ENCODE data around the genes FKBP1B and TP53I3.

DNA sequence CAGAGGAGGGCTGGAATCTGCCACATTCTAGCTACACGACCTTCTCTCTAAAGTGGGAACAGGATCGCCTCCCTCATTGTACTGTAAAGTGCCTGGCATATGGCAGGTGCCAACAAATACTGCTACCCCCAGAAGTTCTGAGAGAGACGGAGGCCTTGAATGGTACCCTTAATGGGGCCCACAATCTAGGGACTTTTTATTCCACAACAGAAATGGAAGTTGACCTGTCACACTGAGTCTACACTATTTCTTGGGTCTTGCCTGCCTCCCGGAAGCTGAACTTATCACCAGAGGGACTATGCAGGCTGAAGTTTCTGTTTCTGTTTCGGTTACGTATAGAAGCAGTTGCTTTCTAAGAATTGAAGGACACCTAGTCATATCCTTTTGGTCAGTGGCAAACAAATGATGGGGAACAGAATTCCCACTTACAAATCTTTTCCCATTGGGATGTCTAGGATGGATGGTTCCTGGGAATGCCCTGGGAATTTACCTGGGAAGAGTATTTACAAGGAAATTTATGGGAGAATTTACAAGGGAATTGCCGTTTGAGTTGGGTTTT lies 74.3 kb downstream of the HS1BP3 start:
- PRO-cap: no peak
- RAMPAGE, long total RNA, 4 experiments: no peak in any of the 4 experiments

DNA sequence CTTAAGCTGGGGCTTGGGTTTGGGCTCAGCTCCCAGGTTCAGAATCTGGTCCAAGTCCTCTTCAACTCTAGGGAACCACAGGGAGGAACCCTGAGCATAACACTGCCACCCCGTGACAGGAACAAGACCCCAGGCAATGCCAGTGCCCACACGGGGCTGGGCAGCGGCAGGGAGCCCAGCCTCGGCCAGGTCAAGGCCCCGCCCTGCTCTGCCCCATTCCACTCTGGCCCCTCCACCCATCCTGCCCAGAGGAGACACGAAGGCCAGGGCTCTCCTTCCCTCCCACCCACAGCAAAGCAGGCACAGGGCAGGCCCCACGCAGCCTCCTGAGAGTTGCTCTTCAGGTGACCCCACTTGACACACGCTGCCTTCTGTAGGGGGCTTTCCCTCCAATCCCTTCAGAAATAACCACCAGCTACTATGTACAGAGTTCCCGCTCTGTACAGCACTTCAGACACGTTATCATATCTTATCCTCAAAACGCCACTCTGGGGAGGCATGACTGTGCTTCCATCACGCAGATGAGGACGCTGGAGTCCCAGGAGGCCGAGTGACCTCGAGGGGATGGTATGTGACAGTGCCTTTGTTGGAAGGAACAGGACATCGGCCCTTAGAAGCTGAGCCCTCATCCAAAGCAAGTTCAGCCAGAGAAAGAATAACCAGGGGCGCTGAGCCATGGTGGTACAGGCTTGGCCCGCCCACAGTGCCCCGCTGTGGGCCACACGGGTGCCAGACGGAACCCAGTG lies 31.5 kb downstream of the HS1BP3 start:
- PRO-cap: no peak
- RAMPAGE, long total RNA, 4 experiments: no peak in any of the 4 experiments

DNA sequence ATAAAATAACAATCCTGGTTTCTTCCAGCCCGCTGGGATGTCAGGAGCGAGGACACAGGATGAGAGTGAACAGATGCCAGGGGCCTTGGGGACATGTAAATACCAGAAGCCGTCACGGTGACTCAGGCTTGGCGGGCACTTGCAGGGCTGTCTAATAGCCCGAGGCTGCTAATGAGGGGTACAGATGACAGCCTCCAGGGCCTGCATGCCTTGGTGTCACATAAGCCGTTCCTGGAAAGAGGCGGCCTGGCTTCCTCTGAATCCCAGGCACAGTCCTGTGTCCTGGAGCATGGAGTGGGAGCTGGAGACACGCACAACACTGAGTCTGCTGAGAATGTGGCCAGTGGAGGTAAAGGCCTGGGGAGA lies 28.1 kb downstream of the HS1BP3 start:
- PRO-cap: no peak
- RAMPAGE, long total RNA, 4 experiments: no peak in any of the 4 experiments

- PRO-cap: no peak
- RAMPAGE, long total RNA, 4 experiments: no peak in any of the 4 experiments
These were observed 15.2 kb downstream of the HS1BP3 start for GRCh38 chr2:20635614-20636165.

DNA sequence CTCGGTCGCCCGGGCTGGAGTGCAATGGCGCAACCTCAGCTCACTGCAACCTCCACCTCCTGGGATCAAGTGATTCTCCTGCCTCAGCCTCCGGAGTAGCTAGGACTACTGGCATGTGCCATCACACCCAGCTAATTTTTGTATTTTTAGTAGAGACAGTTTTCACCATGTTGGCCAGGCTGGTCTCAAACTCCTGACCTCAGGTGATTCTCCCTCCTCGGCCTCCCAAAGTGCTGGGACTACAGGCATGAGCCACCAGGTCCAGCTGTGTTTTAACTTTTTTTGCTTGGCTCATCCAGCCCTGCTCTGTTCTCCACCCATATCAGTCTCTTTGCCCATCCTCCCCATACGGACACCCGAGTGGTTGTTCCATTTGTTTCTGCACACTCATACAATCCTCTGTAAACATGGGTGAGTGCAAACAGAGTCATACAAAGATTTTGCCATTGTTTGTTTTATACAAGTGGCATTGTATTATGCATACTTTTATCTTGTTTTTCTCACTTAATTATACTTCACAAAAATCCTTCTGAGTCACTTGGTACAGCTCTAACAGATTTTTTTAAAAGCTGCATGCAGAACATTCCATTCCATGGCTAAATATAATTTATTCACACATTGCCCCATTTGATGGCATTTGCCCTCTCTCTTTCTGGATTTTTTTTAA lies 5.4 kb downstream of the APOB start:
- PRO-cap: no peak
- RAMPAGE, long total RNA, 4 experiments: no peak in any of the 4 experiments

GRCh38 chr2:21221071-21221319 lies 97.2 kb downstream of the TDRD15 start:
- PRO-cap: unidirectional peak, plus-strand start at chr2:21221140
- RAMPAGE, long total RNA, 4 experiments: no peak in any of the 4 experiments

DNA sequence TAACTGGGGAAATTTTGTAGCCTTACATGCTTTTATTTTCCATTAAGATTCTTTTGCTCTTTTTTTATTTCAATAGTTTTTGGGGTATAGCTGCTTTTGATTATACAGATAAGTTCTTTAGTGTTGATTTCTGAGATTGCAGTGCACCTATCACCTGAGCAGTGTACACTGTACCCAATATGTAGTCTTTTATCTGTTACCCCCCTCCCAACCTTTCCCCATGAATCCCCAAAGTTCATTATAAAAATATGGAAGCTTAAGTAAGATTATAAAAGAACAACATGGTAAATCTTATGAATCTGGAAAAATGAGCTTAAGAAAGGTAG lies 837.2 kb downstream of the TDRD15 start:
- PRO-cap: no peak
- RAMPAGE, long total RNA, 4 experiments: no peak in any of the 4 experiments

DNA sequence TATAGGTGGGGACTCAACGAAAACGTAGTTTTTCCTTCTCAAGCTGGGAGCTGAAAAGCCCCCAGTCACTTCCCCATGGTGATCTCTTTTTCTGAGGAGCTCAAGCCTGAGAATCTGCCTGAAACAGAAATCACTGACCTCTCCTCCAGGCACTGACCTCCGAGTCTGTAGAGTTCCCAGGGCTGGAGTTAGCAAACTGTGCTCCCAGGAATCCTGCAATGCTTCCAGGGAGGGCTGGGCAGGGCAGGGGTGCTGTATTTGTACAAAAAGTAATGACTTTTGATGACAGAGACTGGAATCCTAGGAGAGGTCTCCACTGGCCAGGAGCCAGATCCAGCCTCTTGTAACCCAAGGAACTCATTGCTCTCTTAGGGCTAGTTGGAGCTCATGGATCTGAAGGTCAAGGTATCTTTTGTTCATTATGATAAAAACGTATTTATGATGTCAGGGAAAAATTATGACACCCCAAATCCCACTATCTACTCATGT lies 137.7 kb upstream of the KLHL29 start:
- PRO-cap: no peak
- RAMPAGE, long total RNA, 4 experiments: no peak in any of the 4 experiments

DNA sequence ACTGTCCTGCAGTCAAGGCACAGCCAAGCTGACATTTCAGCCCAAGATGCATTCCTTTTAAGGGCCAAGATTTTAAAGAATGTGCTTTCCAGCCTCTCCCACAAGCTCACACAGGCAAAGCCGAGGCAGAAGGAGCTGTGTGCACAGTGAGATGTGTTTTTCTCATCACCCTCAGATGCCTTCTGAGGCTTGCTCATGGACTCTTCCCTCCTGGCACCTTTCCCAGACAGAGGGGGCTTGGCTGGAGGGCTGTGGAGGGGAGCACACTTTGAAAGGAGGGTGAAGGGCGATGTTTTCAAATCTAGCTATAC lies 97.7 kb upstream of the KLHL29 start:
- PRO-cap: no peak
- RAMPAGE, long total RNA, 4 experiments: no peak in any of the 4 experiments

GRCh38 chr2:23381165-23381588 lies 3.8 kb upstream of the KLHL29 start:
- PRO-cap: no peak
- RAMPAGE, long total RNA, 4 experiments: no peak in any of the 4 experiments

- PRO-cap: no peak
- RAMPAGE, long total RNA, 4 experiments: no peak in any of the 4 experiments
These were observed 117.2 kb downstream of the KLHL29 start for GRCh38 chr2:23502007-23502687.

DNA sequence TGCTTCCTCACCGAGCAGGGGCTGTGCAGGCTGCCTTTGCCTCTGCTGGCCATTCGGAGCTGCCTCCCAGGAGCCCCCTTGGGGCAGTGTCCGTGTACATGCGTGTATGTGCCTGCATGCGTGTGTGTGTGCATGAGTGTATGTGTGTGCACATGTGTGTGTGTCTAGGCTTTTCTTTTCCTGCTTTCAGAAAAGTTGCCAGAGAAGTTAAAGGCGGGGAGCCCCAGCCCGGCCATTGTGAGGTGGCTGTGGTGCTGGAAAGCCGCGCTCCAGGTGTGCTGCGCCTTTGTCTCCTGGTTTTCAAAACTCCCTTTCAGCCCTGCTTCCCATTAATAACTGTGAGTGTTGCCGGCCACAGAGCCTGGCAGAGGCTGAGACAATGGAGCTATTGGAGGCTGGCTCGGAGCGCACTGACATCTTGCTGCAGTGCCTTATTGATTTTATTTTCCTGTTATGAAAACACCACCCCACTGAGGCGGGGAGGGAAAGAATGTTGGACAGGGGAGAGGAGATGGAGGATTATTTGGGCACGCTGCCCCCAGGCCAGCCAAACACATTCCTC lies 178.5 kb downstream of the KLHL29 start:
- PRO-cap: no peak
- RAMPAGE, long total RNA, 4 experiments: no peak in any of the 4 experiments

DNA sequence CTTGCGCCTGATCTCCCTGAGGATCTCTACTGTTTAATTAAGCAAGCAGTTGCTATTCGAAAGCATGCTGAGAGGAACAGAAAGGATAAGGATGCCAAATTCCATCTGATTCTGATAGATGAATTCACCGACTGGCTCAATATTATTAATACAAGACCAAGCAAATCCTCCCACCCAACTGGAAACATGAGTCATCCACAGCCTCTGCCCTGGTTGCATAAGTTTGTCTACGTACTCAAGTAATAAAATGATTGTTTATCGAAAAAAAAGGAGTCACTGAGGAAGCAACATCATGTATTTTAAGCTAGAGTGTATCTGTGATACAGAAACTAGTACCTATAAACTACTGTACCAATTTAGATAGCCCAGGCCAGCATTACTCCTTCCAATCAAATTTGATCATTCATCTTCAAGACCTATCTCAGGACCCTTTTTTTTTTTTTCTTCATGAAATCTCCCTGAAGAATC lies 26.0 kb downstream of the ATAD2B start:
- PRO-cap: no peak
- RAMPAGE, long total RNA, 4 experiments: no peak in any of the 4 experiments

- PRO-cap: no peak
- RAMPAGE, long total RNA, 4 experiments: no peak in any of the 4 experiments
These were observed 895 bp upstream of the ATAD2B start for GRCh38 chr2:23927796-23928240.

DNA sequence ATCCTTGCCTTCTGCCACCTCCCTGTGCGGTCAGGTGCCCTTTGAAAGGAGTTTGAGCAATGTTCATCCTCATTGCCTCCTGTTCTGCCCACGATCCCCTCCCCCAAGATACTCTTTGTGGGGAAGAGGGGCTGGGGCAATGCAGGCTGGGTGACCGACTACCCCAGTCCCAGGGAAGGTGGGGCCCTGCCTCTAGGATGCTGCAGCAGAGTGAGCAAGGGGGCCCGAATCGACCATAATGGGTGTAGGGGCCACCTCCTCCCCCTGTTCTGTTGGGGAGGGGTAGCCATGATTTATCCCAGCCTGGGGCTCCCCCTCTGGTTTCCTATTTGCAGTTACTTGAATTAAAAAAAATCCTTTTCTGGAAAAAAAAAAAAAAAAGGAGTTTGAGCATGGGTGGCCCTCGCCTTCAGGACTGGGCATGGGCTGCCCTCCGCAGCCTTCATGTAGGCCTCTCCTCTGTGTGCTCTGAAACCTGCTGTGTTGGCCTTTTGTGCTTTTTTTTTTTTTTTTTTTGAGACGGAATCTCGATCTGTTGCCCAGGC lies 8.5 kb downstream of the MFSD2B start:
- PRO-cap: no peak
- RAMPAGE, long total RNA, 4 experiments: no peak in any of the 4 experiments

DNA sequence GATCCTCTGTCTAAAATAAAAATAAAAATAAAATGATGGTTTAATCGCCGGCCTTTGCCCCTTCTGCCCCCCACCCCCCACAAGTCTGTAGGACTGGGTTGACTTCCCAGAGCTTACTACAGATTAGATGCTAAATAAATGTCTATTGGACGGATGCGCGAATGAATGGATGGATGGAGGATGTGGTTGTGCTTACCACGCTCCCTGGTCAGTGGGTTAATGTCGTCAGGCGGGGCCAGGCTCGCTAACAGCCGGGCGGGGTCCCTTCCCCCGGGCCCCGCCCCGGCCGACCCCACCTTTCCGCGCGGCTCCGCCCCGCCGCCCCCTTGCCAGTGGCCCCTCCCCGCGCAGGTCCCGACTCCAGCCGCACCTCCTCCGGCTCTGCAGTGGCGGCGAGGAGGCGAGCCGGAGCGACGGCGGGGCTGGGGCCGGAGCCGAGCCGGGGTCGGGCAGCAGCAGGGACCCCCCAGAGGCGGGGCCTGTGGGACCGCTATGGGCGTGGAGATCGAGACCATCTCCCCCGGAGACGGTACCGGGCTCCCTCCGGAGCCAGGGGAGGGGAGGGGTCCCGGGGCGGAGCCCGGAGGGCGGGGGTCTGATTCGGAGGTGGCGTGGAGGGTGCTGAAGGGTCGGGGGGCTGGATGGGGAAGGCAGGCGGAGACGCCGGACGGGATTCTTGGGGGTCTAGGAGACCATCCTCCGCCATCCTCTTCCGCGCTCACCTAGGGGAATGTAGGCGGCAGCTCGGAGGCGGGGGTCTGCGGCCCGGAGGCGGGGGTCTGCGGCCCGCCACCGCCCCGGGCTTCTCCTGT lies at the start of gene FKBP1B:
Gene FKBP1B, plus strand, starts transcription at position 384 of the 812 bp plus-strand sequence.
- PRO-cap: unidirectional peak, plus-strand start at position 386 of the sequence
- RAMPAGE, long total RNA, 4 experiments: start-site peak on the plus strand in 3 of 4 experiments, centred at positions 344 to 378 of the sequence, 19 to 58 reads per replicate

DNA sequence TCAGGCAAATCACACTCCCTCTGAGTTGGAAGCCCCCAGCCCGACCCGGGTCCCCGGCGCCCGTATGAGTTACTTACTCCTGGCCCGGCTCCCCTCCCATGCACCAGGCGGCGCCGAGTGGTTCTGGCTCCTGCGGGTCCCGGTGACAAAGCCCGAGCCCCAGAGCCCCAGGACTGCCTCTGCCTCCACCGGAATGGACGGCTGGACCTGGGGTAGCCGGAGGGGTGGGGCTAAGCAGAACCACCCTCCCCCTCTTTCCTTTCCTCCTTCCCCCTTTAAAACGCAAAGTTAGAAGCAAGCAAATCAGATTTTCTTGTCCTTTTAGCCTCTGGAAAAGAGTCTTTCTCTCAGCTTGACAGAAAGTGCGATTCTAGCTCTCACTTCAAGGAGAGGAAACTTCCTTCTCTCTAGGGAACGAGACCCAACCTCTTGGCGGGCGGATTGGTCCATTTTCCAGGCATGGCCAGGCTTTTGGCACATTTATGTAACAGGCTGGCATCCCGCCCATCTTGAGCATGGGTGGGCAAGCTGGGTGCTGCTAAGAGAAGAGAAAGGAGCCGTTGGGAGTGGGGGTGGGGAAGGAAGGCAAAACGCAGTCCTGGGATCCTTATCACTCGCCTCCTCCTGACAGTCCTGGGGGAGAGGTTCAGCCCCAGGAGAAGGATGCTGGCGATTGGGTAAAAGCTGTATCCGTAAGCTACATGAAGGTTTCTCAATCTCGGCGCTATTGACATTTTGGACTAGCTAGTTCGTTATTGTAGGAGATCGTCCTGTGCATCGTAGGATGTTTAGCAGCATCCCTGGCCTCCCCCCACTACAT lies at the start of gene TP53I3:
Gene TP53I3, minus strand, starts transcription at position 181 of the 820 bp plus-strand sequence.
- PRO-cap: unidirectional peak, minus-strand start at position 144 of the sequence; unidirectional peak, minus-strand start at position 181 of the sequence
- RAMPAGE, long total RNA, 4 experiments: start-site peak on the minus strand in 1 of 4 experiments, centred at position 205 of the sequence, 15 reads per replicate

- PRO-cap: no peak
- RAMPAGE, long total RNA, 4 experiments: no peak in any of the 4 experiments
These were observed 1.0 kb downstream of the FAM228B start for GRCh38 chr2:24124308-24124664.

- PRO-cap: no peak
- RAMPAGE, long total RNA, 4 experiments: start-site peak on the minus strand in 1 of 4 experiments, at chr2:24262748-24263042 at its widest, 5 to 9 reads per replicate
These were observed 87.7 kb downstream of the FAM228A start for GRCh38 chr2:24262331-24263206.

DNA sequence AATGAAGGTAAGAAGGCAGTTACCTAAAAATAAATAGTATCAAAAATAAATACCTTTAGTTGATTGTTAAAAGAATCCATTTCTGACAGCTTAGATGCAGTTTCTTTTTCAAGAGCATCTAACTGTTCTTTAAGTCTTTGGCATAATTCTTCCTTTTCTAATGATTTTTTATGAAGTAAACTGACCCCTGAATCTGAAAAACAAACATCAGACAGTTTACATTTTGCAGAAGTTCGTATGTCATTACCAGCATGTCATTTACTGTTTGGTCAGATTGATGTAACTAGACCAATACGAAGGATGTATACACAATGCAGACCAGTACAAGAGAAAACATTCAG lies 74.2 kb downstream of the ITSN2 start:
- PRO-cap: no peak
- RAMPAGE, long total RNA, 4 experiments: start-site peak on the minus strand in 1 of 4 experiments, centred at position 73 of the sequence, 21 reads per replicate